PC-3 (cell line): ENCODE data around the gene HECW2.

- RAMPAGE, long total RNA = no peak
Observed at GRCh38 chr2:195656054-195656508, 945 bp upstream of the SLC39A10 start.

GRCh38 chr2:196134335-196134641, 37.1 kb downstream of the STK17B start:
- RAMPAGE, long total RNA = no peak

GRCh38 chr2:196159909-196160550, 11.3 kb downstream of the STK17B start:
- RAMPAGE, long total RNA = no peak

DNA sequence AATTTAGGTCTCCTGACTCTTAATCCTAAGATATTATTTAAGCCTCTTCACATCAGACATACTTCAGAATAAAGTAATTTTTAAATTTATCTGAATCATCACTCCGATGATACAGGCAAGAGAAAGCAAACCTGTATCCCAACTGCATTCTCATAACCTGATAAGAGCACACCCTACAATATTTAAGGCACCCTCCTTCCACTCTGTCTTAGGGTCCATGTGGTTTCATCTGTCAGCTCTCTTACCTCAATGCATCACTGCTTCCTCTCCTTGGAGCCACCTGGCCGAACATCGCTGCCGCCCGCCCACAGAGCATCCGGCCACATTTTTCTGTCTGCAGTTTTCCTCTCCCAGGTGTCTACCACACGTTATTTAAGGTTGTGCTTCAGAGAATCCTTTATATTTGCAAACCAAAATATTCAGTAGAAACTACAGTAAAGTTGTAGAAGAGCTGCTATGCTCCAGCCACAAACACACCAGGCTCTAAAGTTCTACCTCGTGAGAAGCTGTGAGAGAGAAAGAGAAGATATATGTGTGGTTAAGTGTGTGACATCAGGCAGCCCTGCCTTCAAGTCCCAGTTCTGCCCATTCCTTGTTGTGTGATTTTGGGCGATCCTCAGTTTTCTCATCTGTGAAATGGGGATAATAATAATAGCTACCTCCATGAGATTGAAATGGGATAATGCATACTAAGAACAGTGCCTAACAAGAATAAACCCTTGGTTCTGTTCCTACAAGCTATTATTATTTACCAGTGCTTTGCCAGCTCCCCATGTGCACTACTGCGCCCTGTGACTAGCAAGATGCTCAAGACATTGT, 4.8 kb upstream of the STK17B start:
- RAMPAGE, long total RNA = no peak

DNA sequence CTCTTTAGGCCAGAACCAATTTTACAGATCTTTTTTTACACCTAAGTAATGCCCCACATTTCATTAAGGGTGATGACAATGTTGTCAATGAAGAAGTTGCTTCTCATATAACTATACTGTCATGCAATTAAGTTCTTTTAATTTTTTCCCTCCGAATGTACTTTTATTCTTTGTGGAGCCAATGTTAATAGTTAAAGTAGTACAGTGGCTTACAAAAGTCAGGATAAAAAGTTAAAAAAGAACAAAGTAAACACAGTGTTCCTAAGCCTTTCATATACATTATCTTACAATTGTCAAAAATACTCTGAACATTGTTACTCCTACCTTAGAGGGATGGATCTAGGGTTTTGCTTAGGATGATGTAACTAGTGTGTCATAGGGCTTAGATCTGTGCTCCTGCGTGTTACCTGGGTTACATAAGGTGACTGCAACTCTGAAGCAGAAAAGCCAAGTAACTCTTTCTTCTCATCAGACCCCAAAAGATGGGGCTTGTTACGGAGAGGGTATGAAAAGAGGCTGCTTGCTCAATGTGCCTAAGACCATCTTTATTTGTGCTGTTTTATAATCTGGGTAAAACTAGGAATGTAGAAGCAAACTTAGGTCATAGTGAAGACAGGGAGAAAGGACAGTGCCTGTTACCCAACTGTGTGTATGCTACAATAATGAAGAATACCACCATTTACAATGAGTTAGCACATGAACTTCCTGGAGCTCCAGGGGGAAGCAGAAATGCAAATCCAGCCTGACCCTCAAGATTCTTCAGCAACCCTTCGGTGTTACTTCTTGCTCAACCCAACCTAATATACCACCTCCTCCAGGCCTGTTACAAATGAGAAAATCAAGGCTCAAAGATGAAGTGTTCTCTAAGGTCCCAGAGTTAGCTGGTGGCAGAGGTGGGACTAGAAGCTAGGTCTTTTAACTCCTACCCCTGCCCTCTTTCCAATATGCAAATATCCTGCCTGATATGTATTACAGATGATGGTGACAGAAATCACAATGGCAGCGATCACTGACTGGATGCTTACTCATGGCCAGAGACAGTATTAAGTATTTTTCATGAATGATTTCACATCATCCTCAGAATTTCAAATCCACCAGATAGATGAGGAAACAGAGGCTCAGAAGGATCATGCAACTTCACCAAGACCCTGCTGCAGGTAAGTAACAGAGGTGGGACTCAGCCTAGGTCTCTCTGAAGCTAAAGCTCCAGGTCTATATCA, 42.1 kb upstream of the STK17B start:
- RAMPAGE, long total RNA = no peak

GRCh38 chr2:196304450-196304750, 133.0 kb upstream of the STK17B start:
- RAMPAGE, long total RNA = no peak

- RAMPAGE, long total RNA = no peak
Observed at GRCh38 chr2:196593341-196593957, at the start of gene HECW2. HECW2 (minus strand) TSS chr2:196593554.

DNA sequence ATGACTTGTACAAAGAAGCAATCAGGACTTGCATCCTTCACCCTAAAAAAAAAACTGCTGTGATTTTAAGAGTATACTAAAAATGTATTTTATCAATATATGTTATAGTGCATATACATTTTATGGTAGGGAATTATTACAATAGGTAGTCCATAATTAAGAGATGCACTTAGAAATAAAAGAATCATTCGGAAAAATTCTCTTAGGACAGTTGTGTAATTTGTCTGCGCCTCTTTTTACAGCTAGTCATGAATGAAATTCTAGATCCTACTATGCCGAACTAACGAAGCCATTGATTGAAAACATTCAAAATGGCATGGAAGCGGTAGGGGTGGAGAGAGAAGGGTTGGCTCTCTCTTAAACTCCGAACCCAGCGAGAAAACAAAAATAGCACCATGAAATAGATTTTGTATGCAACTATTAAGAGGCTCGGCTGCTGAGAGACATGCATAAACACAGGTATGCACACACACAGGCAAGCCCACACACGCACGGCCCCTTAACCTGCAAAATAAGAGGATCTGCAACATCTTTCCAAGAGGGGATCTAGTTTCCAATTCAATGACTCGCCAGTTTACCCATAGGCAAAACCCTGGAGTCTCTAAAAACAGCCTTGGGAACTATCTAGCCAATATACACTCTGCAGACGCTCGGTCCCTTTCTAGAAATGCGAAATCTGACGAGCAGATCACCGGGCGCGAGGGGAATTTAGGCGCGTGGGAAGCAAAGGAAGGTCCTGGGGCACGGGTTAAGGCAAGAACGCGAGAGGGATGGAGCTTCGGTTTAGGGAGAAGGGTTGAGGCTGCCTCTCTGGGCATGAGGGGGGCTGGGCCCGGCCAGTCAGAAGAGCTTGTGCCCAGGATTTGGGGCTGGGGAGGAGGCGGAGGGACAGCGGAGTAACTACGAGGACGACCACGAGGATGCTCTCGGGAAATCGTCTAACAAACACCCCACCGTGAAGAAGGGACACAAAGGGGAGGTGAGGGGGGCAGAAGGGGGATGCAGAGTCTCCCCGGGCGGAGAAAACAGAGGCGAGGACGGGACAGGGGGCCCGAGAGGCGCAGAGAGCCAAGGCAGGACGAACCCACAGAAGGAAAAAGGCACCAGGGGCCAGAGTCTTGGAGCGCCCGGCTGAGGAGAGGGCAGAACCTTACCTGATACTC, 810 bp downstream of the PGAP1 start:
- RAMPAGE, long total RNA = no peak

DNA sequence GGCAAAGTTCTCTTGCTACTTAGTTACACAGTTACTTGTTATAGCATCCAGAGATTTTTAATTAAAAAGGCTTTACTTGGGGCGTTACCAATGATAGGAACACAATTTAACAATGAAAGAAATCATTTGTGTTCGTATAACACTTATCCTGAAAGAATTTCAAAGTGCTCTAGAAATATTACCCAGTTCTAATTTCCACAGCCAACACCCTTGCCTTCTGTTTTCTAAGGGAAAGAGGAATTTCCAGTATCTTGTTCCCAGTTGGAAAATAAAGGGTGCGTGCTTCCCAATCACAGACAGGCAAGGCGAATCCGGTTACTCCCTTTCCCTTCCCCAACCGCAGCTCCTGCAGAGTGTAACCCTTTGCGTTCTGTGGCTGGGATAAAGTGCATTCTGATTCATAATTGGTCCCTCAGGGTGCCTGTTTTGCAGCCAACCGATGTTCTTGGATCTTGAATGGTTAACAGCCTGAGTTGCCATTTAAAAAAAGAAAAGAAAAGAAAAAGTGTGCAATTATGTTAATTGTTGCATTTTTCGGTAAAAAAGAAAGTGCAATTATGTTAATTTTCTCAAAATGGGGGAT, 40.6 kb upstream of the PGAP1 start:
- RAMPAGE, long total RNA = no peak

DNA sequence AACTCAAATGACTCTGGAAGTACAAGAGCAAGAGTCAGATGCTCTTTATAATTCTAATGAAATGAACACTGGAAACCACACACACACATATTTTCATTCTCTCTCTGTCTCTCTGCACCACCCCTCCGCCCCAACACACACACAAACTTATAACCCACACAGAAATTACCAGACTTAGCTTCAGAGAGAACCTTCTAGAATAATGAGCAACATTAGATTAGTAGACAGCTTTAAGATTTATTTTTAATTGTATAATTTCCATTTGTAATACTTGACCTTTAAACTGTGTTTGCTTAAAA, 16.2 kb downstream of the ANKRD44 start:
- RAMPAGE, long total RNA = no peak

DNA sequence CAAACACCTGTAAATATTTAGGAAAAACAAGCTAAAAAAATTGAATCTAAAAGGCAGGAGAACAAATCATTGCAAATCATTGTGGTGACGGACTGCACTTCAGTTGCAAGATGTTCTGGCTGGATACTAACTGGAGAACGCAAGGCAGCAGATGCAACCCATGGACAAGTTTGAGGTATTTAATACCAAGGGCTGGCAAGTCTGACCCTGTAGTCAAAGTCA, 1.3 kb downstream of the ANKRD44 start:
- RAMPAGE, long total RNA = no peak

- RAMPAGE, long total RNA = no peak
Observed at GRCh38 chr2:197414075-197414411, 20.8 kb downstream of the SF3B1 start.

DNA sequence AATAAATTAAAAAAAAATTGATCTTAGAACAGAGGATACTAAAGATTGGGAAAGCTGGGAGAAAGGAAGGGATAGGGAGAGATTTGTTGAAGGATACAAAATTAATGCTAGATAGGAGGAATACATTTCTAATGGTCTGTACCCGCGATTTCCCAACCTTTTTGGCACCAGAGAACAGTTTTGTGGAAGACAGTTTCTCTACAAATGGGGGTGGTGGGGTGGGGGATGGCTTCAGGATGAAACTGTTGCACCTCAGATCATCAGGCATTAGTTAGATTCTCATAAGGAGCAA, 3.4 kb downstream of the COQ10B start:
- RAMPAGE, long total RNA = no peak

DNA sequence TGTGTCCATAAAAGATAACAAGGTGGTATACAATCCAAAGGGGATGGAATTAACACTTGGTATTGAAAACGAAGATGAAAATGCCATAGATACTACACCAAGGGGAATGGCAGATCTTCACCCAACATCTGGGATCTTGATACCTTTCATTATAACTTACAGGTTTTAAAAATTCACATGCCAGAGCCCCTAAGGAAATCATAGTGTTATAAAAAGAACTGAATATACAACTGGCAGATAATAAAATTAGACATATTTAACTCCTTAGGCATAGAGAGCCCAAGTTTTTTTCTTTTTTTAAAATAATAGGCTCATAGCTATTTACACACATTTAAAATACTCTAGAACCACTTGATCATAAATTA, 53.2 kb downstream of the MOB4 start:
- RAMPAGE, long total RNA = no peak

- RAMPAGE, long total RNA = no peak
Observed at GRCh38 chr2:197704172-197704604, 981 bp upstream of the MARS2 start.

DNA sequence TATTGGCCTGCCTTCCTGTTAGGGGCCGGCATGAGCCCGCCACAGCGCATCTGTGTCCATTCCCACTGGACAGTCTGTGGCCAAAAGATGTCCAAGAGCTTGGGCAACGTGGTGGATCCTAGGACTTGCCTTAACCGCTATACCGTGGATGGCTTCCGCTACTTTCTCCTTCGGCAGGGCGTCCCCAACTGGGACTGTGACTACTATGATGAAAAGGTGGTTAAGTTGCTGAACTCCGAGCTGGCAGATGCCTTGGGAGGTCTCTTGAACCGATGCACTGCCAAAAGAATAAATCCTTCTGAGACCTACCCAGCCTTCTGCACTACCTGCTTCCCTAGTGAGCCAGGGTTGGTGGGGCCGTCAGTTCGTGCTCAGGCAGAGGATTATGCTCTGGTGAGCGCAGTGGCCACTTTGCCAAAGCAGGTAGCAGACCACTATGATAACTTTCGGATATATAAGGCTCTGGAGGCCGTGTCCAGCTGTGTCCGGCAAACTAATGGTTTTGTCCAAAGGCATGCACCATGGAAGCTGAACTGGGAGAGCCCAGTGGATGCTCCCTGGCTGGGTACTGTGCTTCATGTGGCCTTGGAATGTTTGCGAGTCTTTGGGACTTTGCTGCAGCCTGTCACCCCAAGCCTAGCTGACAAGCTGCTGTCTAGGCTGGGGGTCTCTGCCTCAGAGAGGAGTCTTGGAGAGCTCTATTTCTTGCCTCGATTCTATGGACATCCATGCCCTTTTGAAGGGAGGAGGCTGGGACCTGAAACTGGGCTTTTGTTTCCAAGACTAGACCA, 1.4 kb downstream of the MARS2 start:
- RAMPAGE, long total RNA = no peak

- RAMPAGE, long total RNA = no peak
Observed at GRCh38 chr2:198555018-198555513, 750.7 kb downstream of the PLCL1 start.

DNA sequence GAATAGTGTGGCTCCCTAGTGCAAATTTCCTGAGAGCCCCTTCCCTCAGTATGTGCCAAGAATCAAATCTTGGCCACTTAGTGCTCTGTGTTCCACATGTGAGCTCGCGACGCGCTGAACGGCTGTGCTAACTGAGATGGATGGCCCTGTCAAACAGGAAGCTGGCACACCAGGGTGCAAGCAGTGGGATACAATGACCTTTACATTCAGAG, 26.2 kb downstream of the SATB2 start:
- RAMPAGE, long total RNA = no peak

- RAMPAGE, long total RNA = no peak
Observed at GRCh38 chr2:199445767-199446219, 11.9 kb downstream of the SATB2 start.

DNA sequence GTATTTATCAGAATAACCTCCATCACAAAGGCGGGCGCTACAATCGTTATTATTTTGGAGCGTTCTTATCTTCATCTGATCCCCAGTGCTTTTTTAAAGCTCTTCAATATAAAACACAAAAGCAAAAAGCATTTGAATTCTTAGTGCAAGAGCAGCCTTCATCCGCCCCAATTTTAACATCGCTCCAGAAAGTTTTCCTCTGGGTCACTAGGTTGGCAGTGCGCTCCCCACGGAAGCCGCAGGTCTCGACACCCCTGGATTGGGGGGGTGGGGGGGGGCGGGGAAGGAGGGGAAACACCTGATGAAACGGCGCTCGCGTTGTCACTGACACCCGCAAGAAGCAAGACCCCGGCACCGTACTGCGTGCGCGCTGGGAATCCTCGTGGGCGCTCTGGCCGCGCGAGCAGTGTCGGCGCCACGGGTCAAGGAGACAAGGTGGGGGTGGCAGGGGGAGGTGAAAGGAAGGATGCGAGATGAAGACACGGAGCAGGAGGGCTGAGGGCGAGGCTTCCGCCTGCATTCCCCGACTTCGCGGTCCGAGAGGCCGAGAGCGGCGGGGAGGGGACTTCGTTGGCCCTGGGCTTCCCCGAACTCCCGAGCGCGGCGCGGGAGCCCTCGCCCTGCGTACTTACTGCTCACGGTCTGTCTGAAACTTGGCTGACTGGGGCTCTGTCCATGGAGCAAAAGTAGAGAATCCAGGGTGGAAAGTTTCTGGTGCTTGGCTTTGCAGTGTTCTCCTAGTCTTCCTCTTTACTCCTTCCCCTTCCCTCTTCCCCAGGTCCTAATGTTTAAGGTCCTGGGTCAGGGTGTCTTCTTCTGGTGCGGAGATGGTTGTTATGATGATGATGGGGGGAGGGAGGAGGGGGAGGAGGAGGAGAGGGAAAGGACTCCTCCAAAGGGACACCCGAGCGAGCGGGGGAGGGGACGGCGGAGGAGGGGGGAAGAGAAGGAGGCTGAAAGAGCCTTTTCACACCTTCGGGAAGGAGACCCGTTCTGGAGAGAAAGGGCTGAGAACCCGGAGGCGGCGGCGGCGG, 715 bp downstream of the SATB2 start:
- RAMPAGE, long total RNA = no peak